Calu3 (cell line): ENCODE results near the gene NKD1.

- PRO-cap: unidirectional peak, plus-strand start at chr16:49754997
Observed at GRCh38 chr16:49754549-49755218, 101.2 kb downstream of the ZNF423 start.

DNA sequence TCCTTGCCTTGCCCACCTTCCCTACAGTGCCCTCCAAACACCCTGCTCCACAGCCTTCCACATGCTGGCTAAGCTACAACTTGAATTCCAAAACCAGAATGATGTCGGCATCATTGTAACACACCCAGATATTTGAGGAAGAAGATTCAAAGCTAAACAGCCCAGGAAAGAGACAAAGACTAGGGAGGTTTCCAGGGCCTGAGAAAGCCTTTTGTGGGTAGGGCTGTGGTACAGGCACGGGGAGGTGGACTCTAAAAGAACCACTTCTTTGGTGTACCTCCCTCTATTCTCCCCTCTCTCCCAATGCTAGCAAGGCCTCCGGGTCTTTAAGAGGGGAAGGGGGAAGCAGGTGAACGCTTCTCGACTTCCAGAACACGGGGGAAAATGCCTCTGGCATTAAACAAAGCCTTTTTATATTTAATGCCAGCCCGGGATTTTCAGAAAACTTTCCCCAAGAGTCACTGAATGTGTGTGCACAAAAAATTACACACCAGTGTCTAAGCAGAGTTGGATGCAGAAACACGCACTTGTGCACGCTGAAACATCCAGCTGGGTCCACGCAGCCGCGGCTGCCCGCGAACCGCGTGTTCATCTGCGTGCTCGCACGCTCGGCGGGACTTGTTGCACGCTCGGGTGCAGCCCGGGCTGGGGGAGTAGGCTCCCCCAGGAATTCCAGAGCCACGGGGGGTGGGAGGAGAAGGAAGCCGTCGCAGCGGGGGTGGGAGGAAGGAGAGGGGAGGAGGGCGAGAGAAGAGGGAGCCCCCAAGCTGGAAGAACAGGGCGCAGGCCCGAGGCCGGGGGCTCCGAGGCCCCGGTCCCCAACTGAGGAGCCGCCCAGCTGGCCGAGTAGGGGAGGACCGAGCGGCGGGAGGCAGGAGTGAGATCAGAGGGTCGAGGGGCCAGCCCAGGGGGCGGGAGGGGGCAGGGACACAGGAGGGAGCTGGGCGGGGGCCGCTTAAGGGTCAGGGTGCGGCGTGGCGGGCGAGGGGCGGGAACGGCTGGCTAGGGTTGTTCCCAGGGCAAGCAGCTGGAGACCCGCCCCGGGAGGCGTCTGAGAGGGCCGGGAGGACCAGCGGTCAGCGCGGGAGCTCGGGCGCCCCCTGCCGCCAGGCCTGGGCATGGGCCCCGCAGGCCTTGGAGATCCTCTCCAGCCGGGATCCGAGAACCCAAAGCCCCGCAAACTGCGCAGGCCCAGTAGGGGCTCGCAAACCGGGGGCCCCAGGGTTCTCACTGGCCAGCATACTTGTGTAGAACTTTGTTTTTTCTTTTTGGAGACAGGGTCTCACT lies 20.3 kb upstream of the ZNF423 start:
- PRO-cap: no peak

GRCh38 chr16:49986288-49987058 lies 38.6 kb upstream of the CNEP1R1 start:
- PRO-cap: unidirectional peak, plus-strand start at chr16:49986789

- PRO-cap: no peak
Observed at GRCh38 chr16:50067370-50067720, 1.6 kb downstream of the HEATR3 start.

GRCh38 chr16:50169453-50169759 lies 16.3 kb downstream of the TENT4B start:
- PRO-cap: no peak

- PRO-cap: no peak
Observed at GRCh38 chr16:50201556-50201953, 48.4 kb downstream of the TENT4B start.

GRCh38 chr16:50548065-50549052 lies at the start of gene NKD1:
TSS of gene NKD1 (plus strand) at chr16:50548396.
- PRO-cap: unidirectional peak, plus-strand start at chr16:50548336; unidirectional peak, plus-strand start at chr16:50548396

GRCh38 chr16:50591672-50592924 lies 43.9 kb downstream of the NKD1 start:
- PRO-cap: no peak

GRCh38 chr16:50664942-50665781 lies 15.9 kb downstream of the SNX20 start:
- PRO-cap: unidirectional peak, minus-strand start at chr16:50665451

GRCh38 chr16:50679091-50680002 lies 1.8 kb downstream of the SNX20 start:
- PRO-cap: no peak

- PRO-cap: no peak
Observed at GRCh38 chr16:50683594-50684389, 2.7 kb upstream of the SNX20 start.

DNA sequence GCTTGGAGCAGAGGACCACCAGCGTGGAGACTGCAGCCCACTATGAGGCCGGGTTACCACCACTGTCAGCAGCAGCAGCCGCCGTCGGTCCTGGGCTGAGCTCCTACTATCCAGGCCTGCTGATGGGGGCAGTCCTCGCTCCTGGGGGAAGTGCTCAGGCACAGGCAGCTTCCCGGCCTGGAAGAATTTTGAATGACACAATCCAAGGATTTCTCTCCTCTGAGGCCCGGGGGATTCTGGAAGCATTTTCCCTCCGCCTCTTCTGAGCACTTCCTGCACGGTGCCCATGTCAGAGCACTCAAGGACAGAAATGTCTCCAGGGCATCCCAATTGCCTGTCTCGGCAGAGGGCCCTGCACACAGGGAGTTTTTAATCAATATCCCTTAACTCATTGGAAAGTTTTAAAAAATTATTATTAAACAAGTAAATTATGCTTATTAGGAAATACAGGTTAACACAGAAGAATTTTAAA lies 5.2 kb upstream of the NOD2 start:
- PRO-cap: no peak

DNA sequence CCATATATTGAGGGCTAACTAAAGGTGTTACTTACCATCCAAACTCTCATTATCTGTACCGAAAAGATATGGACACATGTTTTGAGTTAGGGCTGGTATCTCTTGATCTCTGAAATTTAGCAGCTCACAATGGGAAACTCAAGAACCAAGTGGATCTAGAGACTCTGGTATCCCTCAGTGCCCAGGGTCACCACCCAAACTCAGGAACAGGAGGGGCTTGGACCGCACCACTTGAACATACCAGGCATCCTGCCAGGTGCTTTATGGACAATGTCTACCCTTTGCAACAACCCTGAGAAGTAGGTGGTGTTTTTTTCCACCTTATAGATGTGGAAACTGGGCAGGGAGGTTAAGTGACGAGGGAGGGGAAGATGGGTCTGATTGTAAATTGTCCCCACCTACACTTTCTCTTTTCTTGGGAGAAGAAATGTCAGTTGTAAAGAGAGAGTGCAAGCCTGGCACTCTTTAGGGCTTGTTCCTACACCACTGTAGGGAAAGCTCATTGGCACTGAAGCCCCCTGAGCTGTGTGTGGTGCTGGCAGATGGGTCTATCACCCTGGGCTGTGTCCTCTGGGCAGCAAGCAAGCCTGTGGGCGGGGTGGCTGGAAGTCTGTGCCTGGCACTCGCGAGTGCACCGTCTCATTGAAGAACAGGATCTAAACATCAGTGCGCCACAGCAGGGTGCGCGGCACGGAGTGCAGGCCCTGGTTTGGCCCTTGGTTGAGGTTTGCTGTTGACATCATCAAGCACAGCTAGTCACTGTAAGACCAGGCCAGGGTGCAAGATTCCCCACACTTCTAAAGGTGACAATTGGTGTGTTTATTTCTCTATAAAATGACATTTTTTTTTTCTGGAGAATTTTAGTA lies 15.0 kb downstream of the NOD2 start:
- PRO-cap: no peak

DNA sequence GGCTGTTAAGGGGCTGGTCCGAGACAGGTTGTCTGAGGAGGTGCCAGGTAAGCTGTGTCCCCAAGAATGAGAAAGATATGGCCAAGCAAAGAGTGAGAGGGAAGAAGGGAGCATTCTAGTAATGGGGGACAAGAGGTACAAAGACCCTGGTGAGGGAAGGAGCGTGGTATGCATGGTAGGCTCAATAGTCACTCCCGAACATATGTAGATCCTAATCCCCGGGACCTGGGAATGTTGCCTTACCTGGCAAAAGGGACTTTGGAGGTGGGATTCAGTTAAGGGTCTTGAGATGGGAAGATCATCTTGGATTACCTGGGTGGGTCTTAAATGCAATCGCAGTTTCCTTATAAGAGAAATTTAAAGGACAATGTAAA lies 7.1 kb upstream of the CYLD start:
- PRO-cap: no peak

GRCh38 chr16:50741200-50741986 lies 493 bp upstream of the CYLD start:
- PRO-cap: bidirectional peak, plus-strand start at chr16:50741899, minus-strand start at chr16:50741703

- PRO-cap: no peak
Observed at GRCh38 chr16:51057952-51058404, 93.1 kb downstream of the SALL1 start.

- PRO-cap: no peak
Observed at GRCh38 chr16:51095476-51096724, 55.2 kb downstream of the SALL1 start.

GRCh38 chr16:51131380-51131923 lies 19.6 kb downstream of the SALL1 start:
- PRO-cap: no peak

DNA sequence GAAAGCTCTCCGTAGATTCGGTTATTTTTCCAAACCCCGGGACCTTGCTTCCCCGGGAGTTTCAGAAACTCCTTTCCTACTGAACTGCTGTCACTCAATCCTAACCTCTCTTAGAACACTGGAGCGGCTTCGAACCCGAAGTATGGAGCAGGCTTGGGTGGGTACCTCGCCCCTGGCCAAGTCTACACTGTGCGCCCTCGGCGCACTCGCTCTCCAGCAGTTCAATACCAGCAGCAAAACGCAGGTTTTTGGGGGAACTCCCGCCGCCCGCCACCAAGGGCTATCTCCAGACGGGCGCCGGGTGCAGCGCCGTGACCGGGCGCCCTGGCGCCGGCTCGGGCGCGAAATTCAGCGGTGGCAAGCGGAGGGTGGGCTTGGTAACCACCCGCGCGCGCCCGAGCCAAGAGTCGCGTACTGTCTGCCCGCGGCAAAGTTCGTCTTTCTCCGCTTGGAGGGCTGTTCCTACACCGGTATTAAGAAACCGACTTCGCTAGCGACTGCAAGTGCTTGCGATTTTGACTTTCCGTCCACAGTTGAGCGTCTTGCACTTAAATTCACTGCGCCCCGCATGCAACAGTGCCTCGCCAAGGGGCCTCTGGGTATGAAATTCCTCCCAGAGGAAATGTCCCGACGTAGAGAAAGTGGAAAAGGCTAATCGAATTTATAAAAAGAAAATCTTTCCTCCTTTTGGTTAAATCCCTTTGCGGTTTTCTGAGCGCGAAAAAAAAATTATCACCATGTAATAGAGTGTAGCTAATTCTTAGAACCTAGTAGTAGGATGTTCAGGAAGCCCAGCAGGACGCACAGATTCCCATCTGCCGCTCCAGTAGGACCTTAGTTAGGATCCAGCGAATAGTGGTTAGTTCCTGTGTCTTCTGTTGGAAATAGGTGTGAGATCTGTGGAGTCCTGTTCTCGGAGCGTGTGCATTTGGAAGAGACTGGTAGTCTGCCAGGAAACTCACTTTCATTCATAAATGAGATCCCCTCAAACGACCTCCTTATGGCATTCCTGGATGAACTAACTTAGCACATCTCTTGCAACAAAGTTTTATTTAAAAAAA lies 5.0 kb upstream of the SALL1 start:
- PRO-cap: no peak

DNA sequence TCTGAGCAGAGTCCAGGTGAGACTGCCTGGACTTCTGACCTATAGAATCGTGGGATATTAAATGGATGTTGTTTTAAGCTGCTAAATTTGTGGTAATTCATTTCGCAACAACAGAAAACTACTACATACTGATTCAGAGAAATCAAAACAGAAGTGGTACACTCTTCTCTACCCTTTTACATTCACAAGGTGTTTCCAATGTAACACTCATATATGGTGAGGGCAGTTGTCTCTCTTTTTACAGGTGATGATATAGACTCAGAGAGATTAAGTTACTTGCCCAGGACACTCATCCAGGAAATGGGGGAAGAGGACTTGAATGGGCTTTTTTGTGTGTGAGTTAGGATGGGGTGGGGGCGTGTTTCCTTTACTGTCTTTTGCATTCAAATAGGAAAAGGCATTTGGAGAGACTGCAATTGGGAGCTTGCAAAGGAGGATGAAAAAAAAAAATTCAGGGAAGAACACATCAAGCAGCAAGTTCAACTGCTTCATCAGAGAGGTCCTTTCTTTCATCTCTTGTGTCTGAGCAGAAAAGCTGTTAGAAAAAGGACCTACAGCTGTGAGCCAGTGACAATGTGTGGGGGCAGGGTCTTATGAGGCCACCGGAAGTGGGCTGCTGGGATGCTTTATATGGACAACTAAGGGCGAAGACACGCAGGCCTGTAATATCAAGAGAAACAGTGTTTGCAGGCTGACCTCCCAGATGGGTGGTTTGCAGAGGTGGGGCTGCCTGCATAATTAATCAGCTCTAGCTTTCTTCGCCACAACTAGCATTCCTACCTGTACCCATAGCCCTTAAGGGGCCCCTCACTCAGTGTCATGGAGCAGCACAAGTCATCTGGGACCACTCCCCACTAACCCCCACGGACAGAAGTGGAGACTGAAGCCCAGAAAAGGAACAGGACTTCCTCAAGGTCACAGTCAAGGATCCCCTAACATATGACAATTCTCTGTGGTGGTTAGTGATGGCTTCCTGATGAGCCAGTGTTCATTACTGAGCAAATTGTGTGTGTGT lies 30.3 kb upstream of the SALL1 start:
- PRO-cap: no peak